Body of pancreas (tissue), 2 donors: ENCODE results near the gene SDCCAG8.

DNA sequence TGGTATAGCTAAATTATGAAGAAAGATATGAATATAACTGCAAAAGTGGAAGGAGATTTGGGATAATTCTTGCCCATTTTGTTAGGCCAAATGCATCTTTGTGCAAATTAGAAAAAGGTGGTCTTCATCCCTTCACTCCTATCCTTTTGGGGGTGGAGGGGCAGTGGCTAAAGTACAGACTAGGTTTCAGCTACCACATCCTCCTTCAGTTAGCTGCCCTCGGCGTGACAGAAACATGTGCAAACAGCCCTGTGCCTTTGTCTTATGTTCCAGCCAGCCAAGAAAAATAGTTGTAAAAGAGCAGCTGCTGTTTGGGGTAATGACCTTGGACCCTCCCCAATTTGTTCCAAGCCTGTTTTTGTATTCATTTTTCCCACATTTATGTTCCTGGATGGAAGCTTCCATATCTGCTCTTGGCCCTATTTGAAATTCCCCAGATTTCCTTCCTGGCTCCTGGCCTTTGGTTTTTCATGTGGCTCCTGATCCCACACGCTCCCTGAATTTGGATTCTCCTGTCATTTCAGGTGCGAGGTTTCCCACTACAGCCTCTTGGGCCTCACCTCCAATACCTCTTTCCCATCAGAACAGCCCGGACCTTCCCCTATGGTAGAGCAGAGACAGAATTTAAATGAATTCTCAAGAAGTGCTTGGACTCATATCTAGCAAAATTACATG, 8.2 kb upstream of the LGALS8 start:
- PRO-cap = no peak
- RAMPAGE, long total RNA, 2 experiments = no peak in any of the 2 experiments

- PRO-cap = no peak
- RAMPAGE, long total RNA, 2 experiments = no peak in any of the 2 experiments
These were observed 22.4 kb downstream of the LGALS8 start for GRCh38 chr1:236545814-236547041.

DNA sequence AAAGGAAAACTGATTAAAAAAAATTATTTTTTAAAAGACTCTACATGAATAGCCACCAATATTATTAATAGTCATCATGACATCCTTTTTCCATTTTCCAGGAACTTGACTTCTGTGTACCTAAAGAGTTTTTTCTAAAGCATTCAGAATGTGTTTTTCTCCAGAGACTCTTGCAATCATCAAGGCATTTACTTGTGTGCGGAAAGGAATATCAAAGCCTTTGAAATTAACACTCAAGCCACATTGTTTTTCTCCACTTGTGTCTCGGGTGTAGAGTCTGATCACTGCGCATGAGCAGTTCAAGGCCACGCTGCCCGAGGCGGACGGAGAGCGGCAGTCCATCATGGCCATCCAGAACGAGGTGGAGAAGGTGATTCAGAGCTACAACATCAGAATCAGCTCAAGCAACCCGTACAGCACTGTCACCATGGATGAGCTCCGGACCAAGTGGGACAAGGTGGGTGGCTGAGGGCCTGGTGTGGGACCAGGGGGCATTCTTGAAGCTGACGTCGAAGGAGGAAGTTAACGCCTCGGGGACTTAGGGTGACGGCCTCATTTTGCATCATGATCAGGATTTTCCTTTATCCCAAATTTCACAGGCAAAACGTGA, 43.8 kb upstream of the MTR start:
- PRO-cap = no peak
- RAMPAGE, long total RNA, 2 experiments = no peak in any of the 2 experiments

- PRO-cap = no peak
- RAMPAGE, long total RNA, 2 experiments = no peak in any of the 2 experiments
These were observed 32.7 kb upstream of the MTR start for GRCh38 chr1:236762240-236762968.

DNA sequence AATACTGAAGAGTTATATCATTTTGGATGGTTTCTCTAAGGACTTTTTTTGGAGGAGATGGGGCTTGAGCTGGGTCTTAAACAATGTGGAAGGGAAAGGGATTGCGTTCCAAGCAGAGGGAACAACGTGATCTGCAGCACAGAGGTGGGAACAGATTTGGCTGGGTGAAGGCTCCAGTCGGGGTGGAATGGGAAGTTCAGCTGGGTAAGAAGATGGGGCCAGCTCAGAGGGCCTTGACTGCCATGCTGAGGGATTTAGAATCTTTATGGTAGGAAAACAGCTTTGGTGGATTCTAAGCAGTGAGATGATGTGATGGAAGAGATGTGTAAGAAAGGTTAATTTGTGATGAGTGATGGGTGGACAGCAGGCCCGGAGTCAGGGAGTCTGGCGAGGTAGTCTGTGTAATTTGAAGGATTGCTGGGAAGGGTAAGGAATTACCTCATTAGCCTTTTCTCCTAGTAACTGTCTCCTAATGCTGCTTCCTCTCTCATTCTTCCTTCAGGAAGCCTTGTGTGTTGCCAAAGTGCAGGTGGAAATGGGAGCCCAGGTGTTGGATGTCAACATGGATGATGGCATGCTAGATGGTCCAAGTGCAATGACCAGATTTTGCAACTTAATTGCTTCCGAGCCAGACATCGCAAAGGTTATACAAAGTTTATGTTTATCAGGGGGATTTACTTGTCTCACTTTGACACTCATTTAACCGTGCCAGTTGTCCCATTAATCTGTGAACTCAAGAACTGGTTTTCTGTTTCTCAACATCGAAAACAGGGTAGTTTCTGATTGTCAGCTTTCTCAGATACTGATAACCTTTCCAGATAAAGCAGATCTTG, 40.2 kb downstream of the MTR start:
- PRO-cap = no peak
- RAMPAGE, long total RNA, 2 experiments = start-site peak on the plus strand in 1 of 2 experiments, centred at position 310 of the sequence, 26 reads per replicate

- PRO-cap = unidirectional peak, plus-strand start at chr1:236979060
- RAMPAGE, long total RNA, 2 experiments = no peak in any of the 2 experiments
These were observed 25.5 kb downstream of the MT1HL1 start for GRCh38 chr1:236978698-236979148.

- PRO-cap = no peak
- RAMPAGE, long total RNA, 2 experiments = no peak in any of the 2 experiments
These were observed 2.2 kb downstream of the RYR2 start for GRCh38 chr1:237044065-237044675.

GRCh38 chr1:237047872-237048479, 6.0 kb downstream of the RYR2 start:
- PRO-cap = no peak
- RAMPAGE, long total RNA, 2 experiments = no peak in any of the 2 experiments

- PRO-cap = unidirectional peak, plus-strand start at chr1:238590387
- RAMPAGE, long total RNA, 2 experiments = no peak in any of the 2 experiments
These were observed 699.4 kb upstream of the ZP4 start for GRCh38 chr1:238590142-238590524.

DNA sequence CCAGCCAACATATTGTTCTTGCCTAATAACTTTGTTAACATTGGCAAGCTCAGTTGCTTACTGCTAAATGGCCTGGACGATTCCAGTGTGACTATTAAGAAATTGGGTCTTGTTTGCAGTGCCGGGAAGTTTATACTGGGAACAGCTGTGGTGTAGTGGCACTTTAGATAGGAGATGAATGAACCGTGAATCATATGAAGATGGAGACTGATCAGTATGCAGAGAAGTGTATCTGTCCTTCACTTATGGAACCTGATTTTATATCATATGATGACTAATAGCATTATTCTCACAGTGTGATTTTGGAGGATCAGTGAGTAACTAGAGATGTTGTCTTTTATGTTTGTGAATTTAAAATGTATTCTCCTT, 3.4 kb downstream of the CHRM3 start:
- PRO-cap = no peak
- RAMPAGE, long total RNA, 2 experiments = no peak in any of the 2 experiments

DNA sequence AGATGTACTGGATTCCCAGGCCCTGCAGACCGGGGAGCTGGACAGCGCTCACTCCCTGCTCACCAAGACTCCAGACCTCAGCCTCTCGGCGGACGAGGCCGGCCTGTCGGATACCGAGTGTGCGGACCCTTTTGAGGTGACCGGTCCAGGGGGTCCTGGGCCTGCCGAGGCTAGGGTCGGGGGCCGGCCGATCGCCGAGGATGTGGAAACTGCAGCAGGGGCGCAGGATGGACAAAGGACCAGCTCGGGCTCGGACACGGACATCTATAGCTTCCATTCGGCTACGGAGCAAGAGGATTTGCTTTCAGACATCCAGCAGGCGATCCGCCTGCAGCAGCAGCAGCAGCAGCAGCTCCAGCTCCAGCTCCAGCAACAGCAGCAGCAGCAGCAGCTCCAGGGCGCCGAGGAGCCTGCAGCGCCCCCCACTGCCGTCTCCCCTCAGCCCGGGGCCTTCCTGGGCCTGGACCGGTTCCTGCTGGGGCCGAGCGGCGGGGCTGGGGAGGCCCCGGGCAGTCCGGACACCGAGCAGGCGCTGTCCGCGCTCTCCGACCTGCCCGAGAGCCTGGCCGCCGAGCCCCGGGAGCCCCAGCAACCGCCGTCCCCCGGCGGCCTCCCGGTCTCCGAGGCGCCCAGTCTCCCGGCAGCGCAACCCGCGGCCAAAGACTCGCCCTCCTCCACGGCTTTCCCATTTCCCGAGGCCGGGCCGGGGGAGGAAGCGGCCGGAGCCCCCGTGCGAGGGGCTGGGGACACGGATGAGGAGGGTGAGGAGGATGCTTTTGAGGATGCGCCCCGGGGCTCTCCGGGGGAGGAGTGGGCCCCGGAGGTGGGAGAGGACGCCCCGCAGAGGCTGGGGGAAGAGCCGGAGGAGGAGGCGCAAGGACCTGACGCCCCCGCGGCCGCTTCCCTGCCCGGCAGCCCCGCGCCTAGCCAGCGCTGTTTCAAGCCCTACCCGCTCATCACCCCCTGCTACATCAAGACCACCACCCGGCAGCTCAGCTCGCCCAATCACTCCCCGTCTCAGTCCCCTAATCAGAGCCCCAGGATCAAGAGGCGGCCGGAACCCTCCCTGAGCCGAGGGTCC, 1.1 kb downstream of the FMN2 start:
- PRO-cap = no peak
- RAMPAGE, long total RNA, 2 experiments = no peak in any of the 2 experiments

DNA sequence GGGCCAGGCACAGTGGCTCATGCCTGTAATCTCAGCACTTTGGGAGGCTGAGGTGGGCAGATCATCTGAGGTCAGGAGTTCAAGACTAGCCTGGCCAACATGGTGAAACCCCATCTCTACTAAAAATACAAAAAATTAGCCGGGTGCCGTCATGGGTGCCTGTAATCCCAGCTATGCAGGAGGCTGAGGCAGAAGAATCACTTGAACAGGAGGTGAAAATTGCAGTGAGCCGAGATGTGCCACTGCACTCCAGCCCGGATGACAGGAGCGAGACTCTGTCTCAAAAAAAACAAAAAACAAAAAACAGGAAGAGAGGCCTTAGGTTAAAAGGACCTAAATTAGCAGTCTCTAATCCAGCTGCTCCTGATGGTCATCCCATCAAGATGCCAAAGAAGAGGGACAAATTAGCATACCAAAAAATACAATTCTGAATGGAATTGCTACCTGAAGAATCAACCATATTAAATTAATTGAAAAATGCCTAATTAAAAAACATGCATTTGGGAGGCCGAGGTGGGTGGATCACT, 62.8 kb upstream of the GREM2 start:
- PRO-cap = no peak
- RAMPAGE, long total RNA, 2 experiments = no peak in any of the 2 experiments

DNA sequence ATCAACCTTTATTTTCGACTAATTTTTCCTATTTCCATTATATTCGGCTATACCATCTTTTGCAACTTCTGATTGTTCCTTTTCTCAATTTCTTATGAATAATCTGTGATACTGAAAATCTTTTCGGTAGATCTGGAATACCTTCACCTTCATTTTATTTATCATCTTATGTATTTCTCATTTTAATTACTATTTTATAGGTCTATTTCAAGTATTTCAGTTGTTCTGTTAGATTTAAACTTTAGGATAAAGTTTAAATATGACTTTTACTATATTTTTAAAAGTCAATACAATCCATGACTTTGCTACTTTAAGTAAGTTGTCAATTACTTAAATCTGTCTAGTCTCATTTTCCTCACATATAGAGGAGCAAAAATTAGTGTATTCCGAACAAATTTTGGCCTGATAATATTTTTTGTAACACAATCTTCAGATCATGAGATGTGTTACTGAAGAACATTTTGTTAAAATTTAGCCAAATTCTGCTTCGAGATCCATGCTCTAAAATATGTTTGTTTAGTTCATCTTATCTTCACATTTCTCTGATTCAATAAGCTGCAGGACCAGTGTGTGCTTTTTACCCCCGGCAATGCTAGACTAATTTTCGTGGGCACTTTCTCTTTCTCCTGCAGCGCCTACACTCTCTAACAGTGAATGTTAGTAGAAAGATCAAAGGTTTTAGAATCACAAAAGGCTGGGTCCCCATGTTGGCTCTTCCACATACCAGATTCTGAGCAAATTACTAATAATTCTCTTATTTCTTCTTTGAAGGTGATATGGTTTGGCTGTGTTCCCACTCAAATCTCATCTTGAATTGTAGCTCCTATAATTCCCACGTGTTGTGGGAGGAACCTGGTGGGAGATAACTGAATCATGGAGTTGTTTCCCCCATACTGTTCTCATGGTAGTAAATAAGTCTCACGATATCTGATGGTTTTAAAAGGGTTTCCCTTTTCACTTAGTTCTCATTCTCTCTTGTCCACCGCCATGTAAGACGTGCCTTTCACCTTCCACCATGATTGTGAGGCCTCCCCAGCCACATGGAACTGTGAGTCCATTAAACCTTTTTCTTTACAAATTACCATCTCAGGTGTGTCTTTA, 8.6 kb downstream of the CHML start:
- PRO-cap = no peak
- RAMPAGE, long total RNA, 2 experiments = no peak in any of the 2 experiments

GRCh38 chr1:243185901-243186513, 69.1 kb downstream of the CEP170 start:
- PRO-cap = no peak
- RAMPAGE, long total RNA, 2 experiments = start-site peak on the minus strand in 1 of 2 experiments, at chr1:243185781-243186486 at its widest, 9 reads per replicate

DNA sequence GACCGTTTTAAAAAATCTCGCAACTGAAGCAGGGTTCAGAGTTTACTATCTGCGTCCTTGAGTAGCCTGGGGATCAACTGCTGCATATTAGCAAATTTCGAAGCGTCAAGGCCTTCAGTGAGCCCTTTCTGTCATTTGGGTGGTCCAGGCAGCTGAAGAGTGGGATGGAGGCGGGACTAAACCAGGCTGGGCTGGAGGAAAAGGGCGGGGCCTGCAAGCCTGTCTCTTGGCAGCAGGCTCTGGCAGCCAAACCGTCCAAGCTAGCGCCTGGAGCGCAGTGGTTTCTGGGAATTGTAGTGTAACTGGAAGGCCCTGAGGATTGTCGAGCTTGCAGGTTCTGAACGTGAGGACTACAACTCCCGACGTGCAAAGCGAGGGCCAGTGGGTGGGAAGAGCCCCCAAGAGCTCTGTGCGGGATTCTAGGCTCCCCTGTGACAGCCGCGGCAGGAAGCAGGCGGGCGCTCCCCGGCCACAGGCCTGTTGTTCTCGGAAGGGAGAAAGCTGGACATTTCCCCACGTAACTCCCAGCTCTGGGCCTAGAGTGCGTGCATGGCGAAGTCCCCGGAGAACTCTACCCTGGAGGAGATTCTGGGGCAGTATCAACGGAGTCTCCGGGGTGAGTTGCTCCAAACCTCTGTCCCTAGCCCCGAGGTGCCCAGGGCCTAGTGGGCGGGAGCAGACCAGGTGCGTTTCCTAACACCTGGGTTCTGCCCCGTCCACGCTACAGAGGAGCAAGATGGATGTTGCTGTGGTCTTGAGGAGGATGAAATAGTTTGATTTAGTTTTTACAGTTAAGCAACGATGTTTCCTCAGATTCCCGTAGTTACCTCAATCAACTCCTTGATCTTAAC, at the start of gene SDCCAG8:
Gene SDCCAG8 (plus strand): TSS at position 417 of the 851 bp plus-strand sequence.
- PRO-cap = bidirectional peak, plus-strand start at position 442 of the sequence, minus-strand start at position 161 of the sequence; bidirectional peak, plus-strand start at position 715 of the sequence, minus-strand start at position 613 of the sequence
- RAMPAGE, long total RNA, 2 experiments = start-site peak on the plus strand in 2 of 2 experiments, centred at positions 456 to 461 of the sequence, 171 to 242 reads per replicate

- PRO-cap = no peak
- RAMPAGE, long total RNA, 2 experiments = no peak in any of the 2 experiments
These were observed 8.8 kb downstream of the SDCCAG8 start for GRCh38 chr1:243264475-243265224.

- PRO-cap = no peak
- RAMPAGE, long total RNA, 2 experiments = no peak in any of the 2 experiments
These were observed 281.8 kb downstream of the SDCCAG8 start for GRCh38 chr1:243537611-243538053.

GRCh38 chr1:243563548-243564043, 286.4 kb downstream of the AKT3 start:
- PRO-cap = no peak
- RAMPAGE, long total RNA, 2 experiments = no peak in any of the 2 experiments

DNA sequence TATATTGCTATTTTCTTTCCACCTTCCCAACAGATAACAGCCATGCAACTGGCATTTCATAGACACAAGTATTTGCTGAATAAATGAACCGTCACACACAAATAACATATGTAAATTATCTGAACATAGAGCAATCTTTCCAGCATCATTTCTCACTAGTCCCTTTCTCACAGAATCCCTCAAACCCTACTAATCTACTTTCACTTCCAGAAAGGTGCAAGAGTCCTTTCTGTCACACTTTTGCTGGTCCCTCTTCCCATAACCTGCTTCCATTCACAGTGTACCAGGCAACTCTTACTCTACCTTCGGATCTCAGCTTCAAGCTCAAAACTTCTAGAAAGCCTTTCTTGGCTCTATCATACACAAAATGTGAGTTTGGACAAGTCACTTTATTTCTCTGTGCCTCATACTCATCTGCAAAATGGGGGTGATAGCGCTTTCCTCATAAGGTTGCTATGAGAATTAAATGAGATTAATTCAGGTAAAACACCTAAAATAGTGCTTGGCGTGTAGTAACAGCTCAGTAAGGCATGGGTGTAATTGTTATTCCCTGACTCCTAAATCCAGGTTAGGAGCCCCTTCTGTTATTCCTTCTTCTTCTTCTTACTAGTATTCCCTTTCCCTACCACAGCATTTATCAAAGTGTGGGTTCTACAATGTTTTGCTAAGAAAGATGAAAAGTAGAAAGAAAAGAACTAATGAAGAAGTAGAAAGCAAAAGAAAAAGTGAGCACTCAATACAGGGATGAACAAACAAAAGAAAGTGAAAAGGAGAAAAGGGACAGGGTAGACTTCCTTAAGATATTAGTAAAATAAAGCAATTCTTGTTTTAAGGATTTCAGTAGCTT, 113.0 kb downstream of the AKT3 start:
- PRO-cap = no peak
- RAMPAGE, long total RNA, 2 experiments = no peak in any of the 2 experiments

DNA sequence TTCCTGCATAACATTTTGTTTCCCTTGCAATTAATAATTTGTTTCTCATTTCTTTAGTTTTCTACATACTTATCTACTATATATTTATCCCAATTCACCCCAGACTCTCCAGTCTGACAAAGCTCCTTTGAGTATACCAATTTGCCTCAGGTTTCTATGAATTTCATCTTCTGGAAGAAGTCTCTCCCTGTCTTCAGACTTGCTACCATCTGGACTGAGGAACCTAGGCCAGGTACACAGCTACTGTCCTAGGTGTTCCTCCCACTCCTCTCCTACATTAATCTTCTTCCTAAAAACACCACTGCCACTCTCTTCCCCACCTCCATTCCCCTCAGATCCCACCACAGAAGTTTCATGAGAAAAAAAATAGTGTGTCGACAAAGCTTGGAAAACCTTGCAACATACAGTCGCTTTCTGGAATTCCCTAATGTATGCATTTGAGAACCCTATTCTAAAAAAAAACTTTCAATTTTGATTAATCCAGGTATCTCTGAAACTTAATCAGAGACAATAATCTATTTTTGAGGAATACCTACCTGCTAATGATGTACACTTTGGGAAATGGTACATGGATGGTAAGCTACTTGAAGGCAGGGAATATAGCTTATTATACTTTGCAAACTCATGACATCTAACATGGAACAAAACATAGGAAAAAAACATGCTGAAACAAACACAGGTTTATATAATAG, 62.3 kb downstream of the AKT3 start:
- PRO-cap = no peak
- RAMPAGE, long total RNA, 2 experiments = no peak in any of the 2 experiments